Myometrial cell (primary cell): ENCODE measurements around the genes DYNC1I2 and PDK1.

DNA sequence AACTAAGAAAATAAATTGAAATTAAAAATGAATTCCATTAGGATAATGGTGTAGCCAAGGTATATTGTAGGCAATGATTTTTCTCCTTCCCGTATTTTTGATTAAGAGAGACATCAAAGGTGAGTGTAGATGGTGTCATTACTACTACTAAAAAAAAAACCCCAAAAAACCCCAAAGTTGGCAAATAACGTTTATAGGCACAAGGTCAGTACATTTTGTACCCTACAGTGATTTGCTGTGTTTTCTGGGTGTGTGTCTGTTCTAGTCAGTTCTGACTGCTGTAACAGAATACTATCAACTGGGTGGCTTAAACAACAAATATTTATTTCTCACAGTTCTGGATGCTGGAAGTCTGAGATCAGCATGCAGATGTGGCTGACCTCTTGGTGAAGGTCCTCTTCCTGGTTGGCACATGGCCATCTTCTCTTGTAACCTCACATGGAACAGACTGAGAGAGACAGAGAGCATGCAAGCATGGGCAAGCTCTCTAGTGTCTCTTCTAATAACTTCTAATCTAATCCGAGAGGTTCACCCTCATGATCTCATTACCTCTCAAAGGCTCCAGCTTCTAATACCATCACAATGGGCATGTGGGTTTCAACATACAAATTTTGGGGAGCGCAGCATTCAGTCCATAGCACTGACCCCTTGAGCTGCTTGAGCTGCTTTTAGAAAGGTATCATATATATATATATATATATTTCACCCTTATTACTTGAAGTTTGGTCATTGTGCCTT lies 103.2 kb downstream of the CERS6 start:
- RAMPAGE, long total RNA: no peak

DNA sequence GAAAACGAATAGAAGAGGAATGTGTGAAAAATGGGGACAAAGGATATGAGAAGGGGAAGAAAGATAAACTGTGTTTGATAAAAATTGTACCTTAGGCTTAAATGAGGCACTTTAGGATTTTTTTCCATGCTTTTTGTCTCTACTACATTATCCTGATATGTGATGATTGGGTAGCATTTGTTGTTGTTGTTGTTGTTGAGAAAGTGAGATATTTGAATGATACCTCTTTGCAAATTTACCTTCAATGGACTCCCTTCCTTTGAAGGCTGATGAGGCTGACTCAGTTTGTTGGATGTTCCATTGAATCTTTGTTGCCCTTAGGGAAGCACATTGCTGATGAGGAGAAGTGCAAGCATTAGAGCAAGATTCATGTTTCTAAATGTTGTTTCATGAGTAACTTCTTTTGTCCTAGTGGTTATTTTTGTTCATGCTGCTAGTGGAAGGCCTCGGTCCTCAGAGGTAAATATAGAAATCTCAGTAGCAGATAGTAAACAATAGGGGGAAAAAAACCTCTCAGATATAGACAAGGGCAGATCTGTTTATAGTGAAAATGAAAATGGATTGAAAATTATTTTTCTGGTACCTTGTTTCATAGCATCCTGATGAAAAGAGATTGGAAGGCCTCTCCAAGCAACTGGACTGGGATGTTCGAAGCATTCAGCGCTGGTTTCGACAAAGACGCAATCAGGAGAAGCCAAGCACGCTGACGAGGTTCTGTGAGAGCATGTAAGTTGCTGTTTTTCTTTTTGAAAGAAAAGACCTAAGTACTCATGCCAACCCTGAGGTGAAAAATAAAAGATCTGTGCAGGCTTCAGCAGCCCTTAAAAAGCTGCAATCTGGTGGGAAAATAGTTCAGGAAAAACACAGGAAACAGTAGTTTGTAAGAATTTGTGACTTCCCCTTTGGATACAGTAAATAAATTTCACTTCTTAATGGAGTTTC lies 104.8 kb downstream of the CERS6 start:
- RAMPAGE, long total RNA: no peak

- RAMPAGE, long total RNA: no peak
Observed at GRCh38 chr2:168798395-168798749, 4.1 kb upstream of the NOSTRIN start.

GRCh38 chr2:168912826-168913412 lies 11.8 kb downstream of the G6PC2 start:
- RAMPAGE, long total RNA: no peak

- RAMPAGE, long total RNA: no peak
Observed at GRCh38 chr2:169528899-169530130, 19.8 kb downstream of the KLHL41 start.

GRCh38 chr2:170141426-170142494 lies 36.2 kb upstream of the MYO3B start:
- RAMPAGE, long total RNA: no peak

DNA sequence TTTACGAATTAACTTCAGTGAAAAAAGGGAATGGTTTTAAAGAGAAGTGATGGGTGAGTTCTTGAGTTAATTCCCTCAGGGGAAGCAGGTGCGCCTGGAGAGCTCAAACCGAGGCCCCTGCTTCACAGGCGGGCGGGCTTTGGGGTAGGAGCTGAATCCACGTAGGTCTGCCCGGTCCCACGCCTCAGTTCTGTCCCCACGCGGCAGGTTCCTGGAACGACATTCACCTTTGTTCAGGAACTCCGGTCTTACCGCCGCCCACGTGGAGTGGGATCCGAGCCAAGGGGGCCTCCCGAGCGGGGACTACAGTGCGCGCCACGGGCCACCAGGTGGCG lies 44.2 kb downstream of the GORASP2 start:
- RAMPAGE, long total RNA: no peak

- RAMPAGE, long total RNA: no peak
Observed at GRCh38 chr2:171082684-171083092, 78.0 kb downstream of the TLK1 start.

- RAMPAGE, long total RNA: no peak
Observed at GRCh38 chr2:171086429-171087149, 74.1 kb downstream of the TLK1 start.

DNA sequence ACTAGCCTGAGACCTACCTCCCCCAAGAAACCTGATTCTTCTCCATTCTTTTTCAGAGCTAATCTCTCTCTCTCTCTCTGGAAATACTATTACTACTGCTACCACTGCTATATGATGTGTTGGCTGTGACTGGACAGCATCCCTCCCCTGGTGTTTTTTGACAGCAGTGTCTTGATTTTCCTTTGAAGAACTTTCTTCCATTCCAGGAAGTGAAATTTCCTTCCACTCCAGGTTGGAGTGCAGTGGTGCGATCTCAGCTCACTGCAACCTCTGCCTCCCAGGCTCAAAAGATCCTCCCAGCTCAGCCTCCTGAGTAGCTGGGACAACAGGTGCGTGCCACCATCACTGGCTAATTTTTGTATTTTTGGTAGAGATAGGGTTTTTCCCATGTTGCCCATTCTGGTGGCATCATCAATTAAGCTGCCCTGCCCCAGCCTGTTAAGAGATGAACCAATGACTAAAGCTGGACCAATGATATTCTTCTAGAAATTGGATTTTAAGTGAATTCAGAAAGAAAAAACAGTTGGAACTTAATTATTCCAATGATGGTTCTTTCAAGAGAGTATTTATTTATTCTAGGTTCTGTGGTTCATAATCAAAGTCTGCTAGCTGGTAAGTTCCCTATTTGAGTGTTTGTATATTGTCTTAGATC lies 112.6 kb downstream of the METTL8 start:
- RAMPAGE, long total RNA: no peak

- RAMPAGE, long total RNA: no peak
Observed at GRCh38 chr2:171326082-171326571, 107.7 kb downstream of the METTL8 start.

GRCh38 chr2:171430848-171431550 lies 2.8 kb downstream of the METTL8 start:
- RAMPAGE, long total RNA: no peak

- RAMPAGE, long total RNA: no peak
Observed at GRCh38 chr2:171547256-171547794, 25.1 kb downstream of the CYBRD1 start.

GRCh38 chr2:171687105-171687595 lies at the start of gene DYNC1I2:
TSS of gene DYNC1I2 (plus strand) at chr2:171687469.
- RAMPAGE, long total RNA: start-site peak on the plus strand at chr2:171687466-171687588, 2,211 and 1,268 reads in 2 replicates

DNA sequence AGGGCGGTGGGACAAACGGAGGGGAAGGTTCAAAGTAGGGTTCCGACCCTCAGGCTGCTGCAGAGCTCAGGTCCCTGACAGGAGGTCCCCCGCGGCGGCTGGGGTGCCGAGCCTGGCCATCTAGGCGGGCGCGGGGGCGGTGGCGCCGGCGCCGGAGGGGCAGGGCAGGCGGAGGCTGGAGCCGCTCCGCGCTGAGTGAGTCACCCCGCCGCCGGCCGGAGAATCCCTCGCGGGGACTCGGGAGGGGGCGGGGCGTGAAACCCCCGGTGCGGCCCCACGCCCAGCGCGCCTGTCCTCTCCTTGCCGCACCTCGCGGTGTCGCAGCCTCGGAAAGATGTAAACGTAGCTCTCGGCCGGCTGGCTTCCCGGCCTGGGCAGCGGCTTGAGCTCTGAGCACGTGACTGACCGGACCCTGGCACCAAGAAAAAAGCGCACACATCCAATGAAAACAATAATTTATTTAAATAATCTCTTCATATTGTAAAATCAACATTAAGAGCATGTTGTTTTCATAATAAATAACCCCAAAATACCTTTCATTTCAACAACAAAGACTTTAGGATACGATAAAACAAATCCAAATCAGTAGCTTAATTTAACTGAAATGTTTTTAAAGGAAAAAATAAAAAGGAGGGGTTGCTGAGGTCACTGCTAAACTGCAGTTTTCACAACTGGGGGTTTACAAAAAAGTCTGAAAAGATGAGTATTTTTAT lies 3.5 kb downstream of the DLX2 start:
- RAMPAGE, long total RNA: no peak

DNA sequence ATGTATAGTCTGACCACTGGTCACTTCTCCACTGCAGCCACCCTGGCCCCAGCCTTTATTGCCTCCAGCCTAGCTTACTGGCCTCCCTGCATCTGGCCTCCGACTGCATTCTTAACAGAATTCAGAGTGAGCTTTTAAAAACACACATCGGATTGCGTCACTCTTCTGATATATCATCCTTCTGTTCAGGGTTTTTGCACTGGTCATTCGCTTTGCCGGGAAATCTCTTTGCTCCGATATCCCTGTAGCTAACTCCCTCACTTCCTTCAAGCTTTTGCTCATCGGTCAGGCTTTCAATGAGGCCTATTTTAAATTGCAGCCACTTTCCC lies 101.6 kb upstream of the DLX2 start:
- RAMPAGE, long total RNA: no peak

DNA sequence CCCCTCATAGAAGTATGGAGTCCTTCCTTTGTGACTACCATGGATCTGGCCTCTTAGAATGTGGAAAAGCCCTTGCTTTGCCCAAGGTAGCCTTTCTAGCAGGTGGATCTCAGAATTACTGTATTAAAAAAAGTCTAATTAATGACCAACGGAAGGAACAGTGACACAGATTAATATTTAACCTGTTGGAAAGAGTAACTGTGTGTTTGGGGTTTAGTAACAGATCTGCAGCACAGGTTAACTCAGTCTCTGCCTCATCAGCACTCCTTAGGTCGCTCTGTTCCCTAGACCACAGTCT lies 52.8 kb upstream of the ITGA6 start:
- RAMPAGE, long total RNA: no peak

- RAMPAGE, long total RNA: no peak
Observed at GRCh38 chr2:172428871-172429335, 1.5 kb downstream of the ITGA6 start.

DNA sequence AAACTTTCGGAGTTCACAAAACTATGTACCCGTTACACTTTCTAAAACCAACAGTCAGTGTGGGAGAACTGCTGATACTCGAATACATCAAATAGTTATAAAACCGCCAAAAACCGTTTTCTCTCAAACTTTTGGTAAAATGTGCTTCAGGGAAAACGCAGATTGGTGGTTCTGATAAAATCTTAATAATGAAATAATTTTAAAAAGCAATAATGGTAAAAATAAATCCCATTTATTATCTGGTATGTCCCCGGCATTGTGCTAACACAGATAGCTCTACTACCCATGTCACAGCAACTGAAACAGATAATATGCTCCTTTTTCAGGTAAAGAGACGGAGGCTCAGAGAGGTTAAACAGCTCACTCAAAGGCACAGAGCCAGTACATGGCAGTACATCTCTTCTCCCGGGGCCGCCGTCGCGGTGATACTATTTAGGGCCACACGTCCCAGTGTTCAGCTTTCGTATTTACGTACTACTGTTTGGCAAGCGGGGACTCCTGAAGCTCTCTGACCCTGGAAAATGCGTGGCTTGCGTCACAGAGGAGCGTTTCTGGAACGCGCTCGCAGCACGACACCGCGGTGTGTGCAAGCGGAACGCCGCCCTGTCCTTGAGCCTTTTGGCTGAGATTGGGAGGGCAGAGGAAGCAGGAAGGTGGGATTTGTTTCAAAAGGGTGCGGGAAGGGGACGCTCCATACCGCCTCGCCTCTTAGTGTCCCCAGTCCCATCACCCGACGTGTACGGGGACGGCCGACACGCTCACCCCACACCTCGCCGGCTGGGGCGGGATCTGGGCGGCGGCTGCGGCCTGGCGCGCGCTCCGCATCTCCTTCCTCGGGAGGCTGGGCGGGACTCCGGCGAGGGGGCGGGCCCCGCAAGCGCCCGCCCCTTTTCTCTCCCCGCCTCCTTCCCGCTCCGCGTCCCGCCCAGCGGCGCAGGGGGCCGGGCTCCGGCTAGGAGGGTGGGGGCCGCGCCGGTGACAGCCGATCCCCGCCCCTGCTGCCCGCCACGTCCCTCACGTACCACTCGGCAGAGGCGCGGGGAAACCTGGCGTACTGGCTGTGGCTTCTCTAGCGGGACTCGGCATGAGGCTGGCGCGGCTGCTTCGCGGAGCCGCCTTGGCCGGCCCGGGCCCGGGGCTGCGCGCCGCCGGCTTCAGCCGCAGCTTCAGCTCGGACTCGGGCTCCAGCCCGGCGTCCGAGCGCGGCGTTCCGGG lies at the start of gene PDK1:
TSS of gene PDK1 (plus strand) at position 1,024 of the 1,215 bp plus-strand sequence.
- RAMPAGE, long total RNA: no peak

DNA sequence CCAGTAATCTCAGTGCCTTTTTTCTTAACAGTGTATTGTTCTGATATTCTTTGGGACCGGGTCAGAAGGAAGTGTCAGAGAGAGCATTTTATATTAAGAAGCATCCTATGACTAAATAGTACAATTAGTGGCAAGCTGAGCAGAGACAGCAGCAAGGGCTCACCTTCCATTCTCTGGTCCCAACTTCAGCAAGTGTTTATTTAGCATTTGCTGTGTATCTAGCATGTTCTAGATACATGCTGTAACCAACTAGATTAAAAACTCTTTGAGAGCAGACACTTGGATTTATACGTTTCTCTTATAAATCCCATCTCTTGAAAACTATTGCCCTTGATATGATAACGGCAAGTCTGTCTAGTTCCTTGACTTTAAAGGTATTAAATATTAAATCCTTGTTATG lies 126.6 kb downstream of the RAPGEF4 start:
- RAMPAGE, long total RNA: no peak